Non-pigmented ciliary epithelial cell (primary cell): Measurements from ENCODE around the gene CASTOR1.

- RRBS: no CpG with 5 or more reads among the region's 6 CpGs
Measured at GRCh38 chr22:30234797-30235341, 11.7 kb downstream of the LIF start.

- RRBS: no CpG with 5 or more reads among the region's 14 CpGs
Measured at GRCh38 chr22:30273200-30273843, 6.7 kb upstream of the OSM start.

DNA sequence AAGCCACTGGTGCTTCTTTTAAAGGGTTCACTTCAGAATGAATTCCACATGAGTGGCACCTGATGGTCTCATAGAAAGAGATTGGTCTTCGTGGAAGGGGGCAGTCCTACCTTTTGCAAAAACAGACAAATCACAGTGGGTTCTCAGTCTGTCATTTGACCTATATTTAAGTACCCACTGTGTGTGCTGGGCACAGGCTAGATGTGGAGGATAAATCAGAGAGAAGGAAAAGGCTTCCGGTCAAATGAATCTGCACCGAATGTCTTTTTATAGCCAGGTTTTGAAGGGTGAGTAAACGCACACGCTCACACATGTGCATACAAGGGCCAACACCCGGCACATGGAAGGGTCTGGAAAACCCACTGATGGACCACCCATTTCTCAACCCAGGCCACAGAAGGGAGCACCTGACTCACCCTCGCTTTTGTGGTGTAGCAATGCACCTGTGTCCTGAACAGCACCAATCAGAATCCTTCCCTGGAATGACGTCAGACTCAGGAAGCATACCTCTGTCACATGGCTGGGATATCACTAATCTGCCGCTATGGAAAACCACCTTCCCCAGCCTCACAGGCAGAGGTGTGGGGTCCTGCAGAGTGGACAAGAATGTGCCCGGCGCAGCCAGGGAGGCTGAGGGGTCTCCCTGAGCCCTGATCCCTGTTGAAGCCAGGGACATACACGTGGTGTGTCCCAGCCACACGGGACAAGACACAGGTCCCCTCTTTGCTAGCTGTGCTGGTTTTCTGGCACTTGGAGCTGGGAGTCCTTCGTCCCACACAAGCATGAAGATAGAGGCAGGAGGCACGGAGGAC lies 8.9 kb upstream of the OSM start:
- RRBS: 88% methylated on average over 4 of the region's 15 CpGs

GRCh38 chr22:30286998-30287197 lies 2.4 kb downstream of the CASTOR1 start:
- RRBS: no CpG with 5 or more reads among the region's 5 CpGs

- RRBS: no CpG with 5 or more reads among the region's 5 CpGs
Measured at GRCh38 chr22:30287864-30288422, 1.4 kb downstream of the CASTOR1 start.

GRCh38 chr22:30288940-30290203 lies at the start of gene CASTOR1:
TSS of gene CASTOR1 (minus strand) at chr22:30289505.
- RRBS: 2% methylated on average over 21 of the region's 105 CpGs

GRCh38 chr22:30311892-30312652 lies 14.7 kb downstream of the TBC1D10A start:
- RRBS: no CpG with 5 or more reads among the region's 8 CpGs

- RRBS: no CpG with 5 or more reads among the region's 2 CpGs
Measured at GRCh38 chr22:30317364-30317610, 9.5 kb downstream of the TBC1D10A start.

GRCh38 chr22:30392576-30393613 lies 3.9 kb upstream of the SEC14L2 start:
- RRBS: no CpG with 5 or more reads among the region's 16 CpGs

DNA sequence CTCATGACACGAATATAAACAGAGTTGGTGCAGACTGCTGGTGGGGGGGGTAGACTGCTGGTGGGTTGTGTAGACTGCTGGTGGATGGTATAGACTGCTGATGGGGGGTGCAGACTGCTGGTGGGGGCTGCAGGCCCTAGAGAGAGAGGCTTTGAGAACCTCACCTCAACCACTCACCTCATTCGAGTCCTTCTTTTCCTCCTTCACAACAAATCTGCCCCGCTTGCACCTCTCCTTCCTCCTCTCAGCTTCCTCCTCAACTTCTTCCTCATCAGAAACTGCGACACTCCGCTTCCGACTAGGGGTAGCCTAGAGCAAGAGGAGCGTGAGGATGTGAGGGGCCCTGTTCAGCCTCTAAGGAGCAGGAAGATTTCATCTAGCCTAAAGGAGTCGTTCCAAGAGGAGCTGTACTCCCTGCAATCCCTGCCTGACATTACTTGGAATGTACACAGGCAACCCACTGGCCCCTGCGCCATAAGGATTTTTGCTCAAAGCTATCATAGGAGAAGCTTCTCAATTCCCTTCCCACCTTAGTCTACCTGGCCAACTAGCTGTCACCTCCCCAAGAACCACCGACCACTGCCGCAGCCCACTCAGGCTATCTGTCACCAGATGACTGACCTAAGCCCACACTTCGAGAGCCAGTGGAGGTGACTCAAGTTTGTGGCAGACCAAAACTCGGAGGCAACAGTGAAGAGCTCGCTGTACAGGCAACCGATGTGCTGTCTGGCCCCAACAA lies 34.5 kb downstream of the MORC2 start:
- RRBS: no CpG with 5 or more reads among the region's 15 CpGs

GRCh38 chr22:30969351-30970313 lies 1.1 kb upstream of the MORC2 start:
- RRBS: 1% methylated on average over 45 of the region's 76 CpGs

- RRBS: no CpG with 5 or more reads among the region's 10 CpGs
Measured at GRCh38 chr22:31039027-31039809, 41.9 kb upstream of the SMTN start.

GRCh38 chr22:31083956-31085148 lies 3.2 kb downstream of the SMTN start:
- RRBS: 2% methylated on average over 24 of the region's 61 CpGs

DNA sequence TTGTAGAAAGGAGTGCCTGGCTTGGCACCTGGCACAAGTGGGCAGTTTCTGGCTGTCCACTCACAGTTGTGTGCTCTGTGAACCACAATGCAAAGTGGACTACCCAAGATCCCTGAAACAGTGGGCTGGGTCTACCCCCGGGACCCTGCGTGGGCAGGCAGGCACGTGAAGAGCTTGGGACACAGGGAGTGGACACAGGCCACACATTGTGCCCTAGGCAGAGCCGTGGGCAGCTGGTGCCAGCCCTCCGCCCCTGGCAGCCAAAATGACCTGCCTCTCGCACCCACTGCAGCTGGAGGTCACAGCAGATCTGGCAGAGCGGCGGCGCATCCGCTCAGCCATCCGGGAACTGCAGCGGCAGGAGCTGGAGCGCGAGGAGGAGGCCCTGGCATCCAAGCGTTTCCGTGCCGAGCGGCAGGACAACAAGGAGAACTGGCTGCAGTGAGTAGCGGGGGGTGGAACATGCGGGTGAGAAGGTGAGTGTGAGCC lies 6.6 kb downstream of the SMTN start:
- RRBS: no CpG with 5 or more reads among the region's 20 CpGs

GRCh38 chr22:31102030-31103151 lies 5.0 kb downstream of the SELENOM start:
- RRBS: no CpG with 5 or more reads among the region's 11 CpGs

- RRBS: no CpG with 5 or more reads among the region's 7 CpGs
Measured at GRCh38 chr22:31210666-31211494, 1.2 kb upstream of the LIMK2 start.

DNA sequence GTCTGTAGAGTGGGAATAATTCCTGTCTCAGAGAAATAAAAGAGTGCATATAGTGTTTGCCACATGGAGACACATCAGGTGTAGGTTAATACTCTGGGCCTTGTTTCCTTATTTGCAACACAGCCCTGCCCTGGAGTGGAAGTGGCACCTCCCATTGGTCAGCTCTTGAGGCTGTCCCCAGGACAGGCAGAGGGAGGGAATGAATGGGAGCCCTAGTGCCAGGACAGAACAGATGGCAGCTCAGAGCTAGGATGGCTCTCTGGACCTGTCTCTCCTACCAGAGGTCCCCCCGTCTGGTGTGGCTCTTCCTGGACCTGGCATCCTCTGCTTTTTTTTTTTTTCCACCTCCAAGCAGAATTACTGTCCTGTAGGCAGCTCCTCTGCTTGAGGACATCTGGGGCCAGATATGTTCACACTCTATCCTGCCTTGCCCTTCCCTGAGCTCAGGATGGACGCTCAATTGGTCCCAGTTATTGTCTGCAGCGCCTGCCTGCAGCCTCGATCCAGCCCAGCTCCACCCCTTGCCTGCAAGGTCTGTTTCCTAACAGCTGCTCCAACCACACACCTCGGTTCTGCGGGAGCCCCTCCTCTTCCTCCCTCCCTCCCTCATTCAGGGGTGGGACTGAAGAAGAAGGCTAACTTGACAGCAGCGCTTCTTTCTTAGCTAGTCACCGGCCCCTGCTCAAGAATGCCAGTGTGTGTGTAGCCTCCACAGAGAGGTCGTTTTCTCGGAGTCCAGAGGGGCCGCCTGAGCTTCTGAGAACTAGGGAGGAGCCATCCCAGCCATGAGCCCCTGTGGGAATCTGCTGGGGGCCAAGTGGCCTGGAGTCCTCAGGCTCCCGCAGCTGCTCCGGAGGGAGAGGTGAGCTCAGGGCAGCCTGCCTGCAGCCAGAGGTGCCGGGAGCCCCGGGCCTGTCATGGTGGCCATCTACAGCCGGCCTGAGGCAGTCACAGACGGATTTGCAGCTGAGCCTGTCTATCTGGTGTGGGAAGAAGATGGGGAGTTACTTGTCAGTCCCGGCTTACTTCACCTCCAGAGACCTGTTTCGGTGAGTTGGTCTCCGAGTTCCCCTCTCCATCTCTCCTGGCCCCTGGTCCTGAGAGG lies 36.0 kb downstream of the LIMK2 start:
- RRBS: 7% methylated on average over 5 of the region's 20 CpGs

DNA sequence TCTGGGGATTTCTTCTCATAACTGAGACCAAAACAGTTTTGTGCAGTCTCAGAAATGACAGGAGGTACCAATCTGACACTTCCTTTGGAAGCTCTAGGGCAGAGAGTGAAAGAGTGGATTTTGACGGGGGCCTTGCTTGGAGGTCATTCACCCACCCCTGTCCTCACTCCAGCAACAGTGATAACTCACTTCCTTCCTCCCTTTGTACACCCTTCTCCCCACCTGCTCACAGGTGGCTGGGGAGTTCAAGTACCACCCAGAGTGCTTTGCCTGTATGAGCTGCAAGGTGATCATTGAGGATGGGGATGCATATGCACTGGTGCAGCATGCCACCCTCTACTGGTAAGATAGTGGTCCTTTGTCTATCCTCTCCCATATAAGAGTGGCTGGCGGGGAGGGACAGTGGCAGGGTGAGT lies 33.4 kb downstream of the PIK3IP1 start:
- RRBS: no CpG with 5 or more reads among the region's 2 CpGs

DNA sequence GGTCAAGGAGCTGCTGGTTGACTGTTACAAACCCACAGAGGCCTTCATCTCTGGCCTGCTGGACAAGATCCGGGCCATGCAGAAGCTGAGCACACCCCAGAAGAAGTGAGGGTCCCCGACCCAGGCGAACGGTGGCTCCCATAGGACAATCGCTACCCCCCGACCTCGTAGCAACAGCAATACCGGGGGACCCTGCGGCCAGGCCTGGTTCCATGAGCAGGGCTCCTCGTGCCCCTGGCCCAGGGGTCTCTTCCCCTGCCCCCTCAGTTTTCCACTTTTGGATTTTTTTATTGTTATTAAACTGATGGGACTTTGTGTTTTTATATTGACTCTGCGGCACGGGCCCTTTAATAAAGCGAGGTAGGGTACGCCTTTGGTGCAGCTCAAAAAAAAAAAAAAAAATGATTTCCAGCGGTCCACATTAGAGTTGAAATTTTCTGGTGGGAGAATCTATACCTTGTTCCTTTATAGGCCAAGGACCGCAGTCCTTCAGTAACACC lies 15.2 kb downstream of the PIK3IP1 start:
- RRBS: no CpG with 5 or more reads among the region's 16 CpGs

DNA sequence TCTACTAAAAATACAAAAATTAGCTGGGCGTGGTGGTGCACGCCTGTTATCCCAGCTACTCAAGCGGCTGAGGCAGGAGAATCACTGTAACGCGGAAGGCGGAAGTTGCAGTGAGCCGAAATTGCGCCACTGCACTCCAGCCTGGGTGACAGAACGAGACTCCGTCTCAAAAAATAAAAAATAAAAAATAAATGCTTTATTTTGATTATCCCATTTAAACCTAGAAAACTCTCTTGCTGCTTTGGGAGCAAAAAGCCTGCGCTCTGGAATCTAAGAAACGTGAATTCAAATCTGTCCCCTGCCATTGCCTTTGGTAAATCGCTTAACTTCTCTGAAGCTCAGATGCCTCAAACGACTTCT lies 2.1 kb downstream of the PIK3IP1 start:
- RRBS: no CpG with 5 or more reads among the region's 14 CpGs